ENCODE measurements around a stretch of chr12.

GRCh38 chr12:46413382-46413985, 40.9 kb upstream of the SLC38A2 start:
- PRO-cap, 2 experiments = no peak in any of the 2 experiments

DNA sequence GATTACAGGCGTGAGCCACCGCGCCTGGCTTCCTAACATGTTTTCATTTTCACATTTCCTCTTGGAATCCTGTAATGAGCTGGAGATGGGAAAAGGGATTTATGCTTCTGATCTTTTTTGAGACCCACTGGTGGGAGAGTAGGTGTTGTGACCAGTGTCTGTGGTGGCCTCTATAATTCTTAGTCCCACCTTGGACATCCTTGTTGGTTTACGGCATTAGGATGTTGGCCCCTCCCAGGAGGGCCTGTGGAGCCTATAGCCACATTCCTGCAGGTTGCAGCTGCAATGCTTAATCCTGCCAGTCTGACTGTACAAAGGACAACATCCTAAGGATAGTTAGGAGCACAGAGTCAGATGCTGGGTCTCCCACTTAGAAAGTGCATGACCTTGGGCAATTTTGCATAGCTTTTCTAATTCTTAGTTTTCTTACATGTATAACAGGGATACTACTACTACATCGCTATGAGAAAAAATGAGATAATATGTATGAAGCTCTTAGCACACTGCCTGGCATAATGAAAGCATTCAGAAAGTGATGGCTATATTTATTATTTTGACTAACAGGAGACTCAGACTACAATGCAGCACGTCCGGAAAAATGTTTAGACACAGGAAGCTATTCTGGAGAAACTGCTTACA, 150.9 kb upstream of the SLC38A2 start:
- PRO-cap, 2 experiments = no peak in any of the 2 experiments

- PRO-cap, 2 experiments = no peak in any of the 2 experiments
Measured at GRCh38 chr12:46563005-46563204, 190.3 kb upstream of the SLC38A2 start.

DNA sequence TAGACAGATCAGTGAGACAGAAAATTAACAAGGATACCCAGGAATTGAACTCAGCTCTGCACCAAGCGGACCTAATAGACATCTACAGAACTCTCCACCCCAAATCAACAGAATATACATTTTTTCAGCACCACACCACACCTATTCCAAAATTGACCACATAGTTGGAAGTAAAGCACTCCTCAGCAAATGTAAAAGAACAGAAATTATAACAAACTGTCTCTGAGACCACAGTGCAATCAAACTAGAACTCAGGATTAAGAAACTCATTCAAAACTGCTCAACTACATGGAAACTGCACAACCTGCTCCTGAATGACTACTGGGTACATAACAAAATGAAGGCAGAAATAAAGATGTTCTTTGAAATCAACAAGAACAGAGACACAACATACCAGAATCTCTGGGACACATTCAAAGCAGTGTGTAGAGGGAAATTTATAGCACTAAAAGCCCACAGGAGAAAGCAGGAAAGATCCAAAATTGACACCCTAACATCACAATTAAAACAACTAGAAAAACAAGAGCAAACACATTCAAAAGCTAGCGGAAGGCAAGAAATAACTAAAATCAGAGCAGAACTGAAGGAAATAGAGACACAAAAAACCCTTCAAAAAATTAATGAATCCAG, 205.6 kb downstream of the SLC38A4 start:
- PRO-cap, 2 experiments = no peak in any of the 2 experiments

GRCh38 chr12:46660809-46661010, 165.1 kb downstream of the SLC38A4 start:
- PRO-cap, 2 experiments = no peak in any of the 2 experiments

DNA sequence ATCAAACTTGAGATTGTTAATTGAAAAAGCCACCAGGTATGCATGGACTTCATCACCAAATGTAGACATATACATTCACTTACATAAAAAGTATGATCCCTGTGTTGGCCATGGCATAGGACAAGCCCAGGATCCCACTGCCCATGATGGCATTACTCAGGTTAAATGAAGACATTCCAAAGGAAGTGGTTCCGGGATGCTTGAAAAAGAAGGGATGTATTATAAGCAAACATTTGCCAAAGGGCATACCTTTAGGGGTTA, 38.0 kb downstream of the SLC38A4 start:
- PRO-cap, 2 experiments = no peak in any of the 2 experiments

DNA sequence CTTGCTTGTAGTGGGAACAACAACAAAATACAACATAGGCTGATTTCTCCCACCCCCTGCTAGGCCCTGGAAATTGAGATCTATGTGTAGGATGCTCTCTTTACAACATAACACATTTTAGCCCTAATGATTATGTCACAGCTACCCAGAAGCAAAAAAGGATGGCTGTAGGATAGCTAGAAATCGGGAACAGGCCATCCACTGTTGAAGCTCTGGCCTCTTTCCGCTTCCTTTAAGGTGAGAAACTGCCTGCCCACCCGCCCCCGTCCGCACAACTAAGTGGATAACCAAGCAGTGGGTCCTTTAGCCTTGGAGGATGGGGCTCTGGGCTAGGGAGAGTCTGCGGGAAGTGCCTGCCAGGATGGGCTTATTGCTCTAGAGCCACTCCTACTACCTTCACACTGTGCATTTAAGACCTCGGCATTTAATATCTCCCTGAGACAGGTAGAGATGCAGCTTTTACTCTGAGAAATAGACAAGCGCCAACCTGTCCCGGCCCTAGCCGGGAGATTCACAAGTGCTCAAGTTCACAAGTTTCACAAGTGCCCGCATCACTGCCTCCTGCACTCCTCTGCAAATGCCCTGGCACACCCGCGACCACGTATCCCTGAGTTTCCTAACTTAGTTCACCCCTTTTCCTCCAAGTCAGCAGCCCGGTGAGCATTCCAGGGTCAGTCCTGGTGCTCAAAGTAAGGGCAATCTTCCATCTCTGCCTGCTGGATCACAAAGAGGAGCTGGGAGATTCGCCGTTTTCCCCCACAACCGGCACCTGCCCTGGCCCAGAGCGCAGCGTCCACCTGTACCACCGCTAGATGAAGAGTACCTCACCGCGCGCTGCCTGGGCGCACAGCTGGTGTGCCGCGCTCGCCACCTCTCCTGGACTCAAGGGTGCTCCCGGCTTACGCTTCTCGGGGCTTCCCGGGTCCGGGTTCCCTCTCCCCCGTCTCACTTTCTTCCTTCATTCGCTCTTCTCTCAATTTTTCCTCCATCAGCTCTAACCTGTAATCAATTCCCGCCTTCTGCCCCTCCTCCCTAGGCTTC, 4.9 kb upstream of the SLC38A4 start:
- PRO-cap, 2 experiments = peak in 2 of 2 experiments; most common plus-strand start position 904 of the sequence (in 2); most common minus-strand start position 902 of the sequence (in 1)

DNA sequence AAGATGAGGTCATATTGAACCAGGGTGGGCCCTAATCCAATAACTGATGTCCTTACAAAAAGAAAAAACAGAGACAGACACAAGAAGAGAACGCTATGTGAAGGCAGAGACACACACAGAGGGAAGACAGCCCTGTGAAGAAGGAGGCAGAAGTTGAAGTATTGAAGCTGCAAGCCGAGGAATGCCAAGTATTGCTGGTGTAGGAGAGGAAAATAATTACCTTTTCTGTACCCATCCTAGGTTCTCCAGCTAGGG, 105.4 kb upstream of the AMIGO2 start:
- PRO-cap, 2 experiments = no peak in any of the 2 experiments

- PRO-cap, 2 experiments = no peak in any of the 2 experiments
Measured at GRCh38 chr12:47353513-47354034, 273.8 kb upstream of the AMIGO2 start.

GRCh38 chr12:47362046-47362605, 282.4 kb upstream of the AMIGO2 start:
- PRO-cap, 2 experiments = no peak in any of the 2 experiments

DNA sequence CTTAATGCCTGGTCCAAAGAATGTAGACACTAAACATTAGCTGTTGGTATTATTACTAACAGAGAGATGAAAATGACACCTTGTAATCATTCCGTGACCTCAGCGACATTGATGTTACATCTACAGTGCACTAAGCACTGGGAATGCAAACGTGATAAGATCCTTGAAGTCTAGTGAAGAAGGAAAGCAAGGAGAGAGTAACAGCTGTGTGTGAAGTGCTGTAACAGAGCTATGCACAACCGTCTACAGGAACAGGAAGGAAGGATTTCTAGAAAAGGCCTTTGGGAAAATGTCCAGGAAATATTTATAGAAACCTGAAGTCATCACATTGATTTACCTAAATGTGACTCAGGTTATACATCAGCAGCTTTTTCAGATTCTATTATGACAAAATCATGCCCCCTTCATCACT, 304.1 kb upstream of the AMIGO2 start:
- PRO-cap, 2 experiments = no peak in any of the 2 experiments

DNA sequence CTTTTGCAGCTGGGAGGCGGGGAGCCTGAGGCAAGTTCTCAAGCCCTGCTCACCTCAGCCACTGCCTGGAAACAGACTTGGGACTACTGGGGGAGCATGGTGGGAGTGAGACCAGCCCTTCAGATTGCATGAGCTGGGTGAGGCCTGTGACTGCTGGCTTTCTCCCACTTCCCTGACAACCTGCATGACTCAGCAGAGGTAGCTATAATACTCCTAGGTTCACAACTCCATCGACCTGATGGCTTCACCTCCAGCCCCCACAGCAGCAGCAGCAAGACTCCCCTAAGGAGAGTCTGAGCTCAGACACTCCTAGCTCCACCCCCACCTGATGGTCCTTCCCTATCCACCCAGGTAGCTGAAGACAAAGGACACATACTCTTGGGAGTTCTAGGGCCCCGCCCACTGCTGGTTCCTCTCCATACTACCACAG, 68.9 kb downstream of the RPAP3 start:
- PRO-cap, 2 experiments = no peak in any of the 2 experiments

- PRO-cap, 2 experiments = no peak in any of the 2 experiments
Measured at GRCh38 chr12:47707819-47708598, 2.2 kb upstream of the RPAP3 start.

DNA sequence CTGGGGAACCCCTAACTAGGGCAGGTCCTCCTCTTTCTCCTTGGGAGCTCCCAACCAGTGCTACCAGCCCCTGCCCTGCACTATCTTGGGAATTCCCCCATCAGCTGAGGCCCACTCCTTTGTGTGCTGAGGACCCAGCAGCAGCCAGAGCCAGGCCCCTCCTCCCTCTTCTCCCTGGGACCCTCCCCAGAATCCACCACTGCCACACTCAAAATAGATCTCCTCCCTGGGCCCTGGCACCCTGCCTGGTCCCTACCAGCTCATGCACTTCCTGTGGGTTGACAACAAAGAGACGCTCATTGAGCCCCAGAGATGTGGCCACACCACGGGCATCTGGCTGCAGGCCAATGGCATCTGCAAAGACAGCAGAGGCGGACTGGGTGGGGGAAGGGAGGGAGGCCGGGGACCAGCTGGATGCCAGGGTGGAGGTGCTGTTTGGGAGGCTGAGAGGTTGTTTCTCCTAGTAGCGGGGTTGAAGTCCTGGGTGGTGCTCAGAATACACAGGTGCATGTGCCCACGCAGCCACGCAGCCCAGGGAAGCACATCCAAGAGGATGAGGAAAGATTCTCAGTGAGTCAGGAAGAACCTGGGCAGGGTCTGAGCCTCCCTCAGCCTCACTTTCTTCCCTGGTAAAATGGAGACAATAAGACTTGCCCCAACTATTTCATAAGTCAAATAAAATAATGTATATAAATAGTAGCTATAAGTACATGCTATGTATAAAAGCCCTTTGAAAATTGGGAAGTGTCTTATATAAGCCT, 16.1 kb upstream of the ENDOU start:
- PRO-cap, 2 experiments = no peak in any of the 2 experiments

GRCh38 chr12:47759708-47760063, 1.0 kb upstream of the RAPGEF3 start:
- PRO-cap, 2 experiments = peak in 1 of 2 experiments; most common plus-strand start chr12:47759919 (in 1)

DNA sequence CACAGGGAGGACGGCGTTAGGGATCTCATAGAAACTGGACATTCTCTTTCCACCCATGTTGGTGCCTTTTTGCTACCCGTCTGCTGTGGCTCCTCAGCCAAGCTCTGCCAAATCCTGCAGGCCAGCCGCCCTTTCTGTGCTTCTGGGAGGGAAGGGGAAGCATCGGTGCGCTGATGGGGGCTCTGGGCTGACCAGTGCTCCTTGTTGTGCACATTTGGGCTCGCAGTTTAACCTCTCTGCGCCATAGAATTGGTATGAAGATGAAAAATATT, 900 bp downstream of the SLC48A1 start:
- PRO-cap, 2 experiments = no peak in any of the 2 experiments

DNA sequence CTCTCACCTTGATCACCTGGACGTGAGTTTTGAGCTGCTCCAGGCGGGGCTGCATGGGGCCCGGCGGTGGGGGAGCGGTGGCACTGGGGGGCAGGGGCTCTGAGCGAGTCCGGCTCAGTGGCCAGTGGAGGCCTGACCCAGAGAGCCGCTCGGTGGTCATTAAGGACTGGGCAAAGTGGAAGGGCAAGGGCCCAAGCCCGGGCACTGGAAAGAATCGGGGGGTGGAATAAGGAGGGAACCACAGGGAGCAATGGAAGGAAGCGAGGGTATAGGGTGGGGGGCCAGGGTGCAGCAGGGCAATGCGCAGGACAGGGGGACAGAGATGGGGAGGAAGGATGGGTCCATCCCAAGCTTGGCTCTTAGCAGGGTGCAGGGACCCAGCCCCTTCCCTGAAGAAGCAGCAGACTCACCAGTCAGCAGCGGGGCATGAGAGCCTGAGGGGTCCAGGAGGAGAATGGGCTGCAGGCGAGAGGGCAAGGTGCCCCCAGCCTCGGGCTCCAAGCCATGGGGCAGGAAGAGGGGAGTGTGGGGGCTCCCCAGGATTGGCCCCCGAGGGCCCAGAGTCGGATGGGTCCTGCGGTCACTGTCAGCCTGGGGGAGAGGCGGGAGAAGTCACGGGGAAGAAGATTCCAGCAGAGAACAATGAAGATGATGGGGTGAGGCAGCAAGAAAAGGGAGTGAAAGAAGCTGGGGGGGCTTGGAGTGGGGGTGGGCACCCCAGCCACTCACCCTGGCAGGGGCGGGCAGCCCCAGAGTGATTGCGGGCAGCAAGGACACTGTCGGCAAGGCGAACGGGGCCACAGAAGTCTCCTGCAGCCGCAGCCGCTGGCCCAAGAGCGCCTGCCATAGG, 22.4 kb downstream of the SLC48A1 start:
- PRO-cap, 2 experiments = no peak in any of the 2 experiments

DNA sequence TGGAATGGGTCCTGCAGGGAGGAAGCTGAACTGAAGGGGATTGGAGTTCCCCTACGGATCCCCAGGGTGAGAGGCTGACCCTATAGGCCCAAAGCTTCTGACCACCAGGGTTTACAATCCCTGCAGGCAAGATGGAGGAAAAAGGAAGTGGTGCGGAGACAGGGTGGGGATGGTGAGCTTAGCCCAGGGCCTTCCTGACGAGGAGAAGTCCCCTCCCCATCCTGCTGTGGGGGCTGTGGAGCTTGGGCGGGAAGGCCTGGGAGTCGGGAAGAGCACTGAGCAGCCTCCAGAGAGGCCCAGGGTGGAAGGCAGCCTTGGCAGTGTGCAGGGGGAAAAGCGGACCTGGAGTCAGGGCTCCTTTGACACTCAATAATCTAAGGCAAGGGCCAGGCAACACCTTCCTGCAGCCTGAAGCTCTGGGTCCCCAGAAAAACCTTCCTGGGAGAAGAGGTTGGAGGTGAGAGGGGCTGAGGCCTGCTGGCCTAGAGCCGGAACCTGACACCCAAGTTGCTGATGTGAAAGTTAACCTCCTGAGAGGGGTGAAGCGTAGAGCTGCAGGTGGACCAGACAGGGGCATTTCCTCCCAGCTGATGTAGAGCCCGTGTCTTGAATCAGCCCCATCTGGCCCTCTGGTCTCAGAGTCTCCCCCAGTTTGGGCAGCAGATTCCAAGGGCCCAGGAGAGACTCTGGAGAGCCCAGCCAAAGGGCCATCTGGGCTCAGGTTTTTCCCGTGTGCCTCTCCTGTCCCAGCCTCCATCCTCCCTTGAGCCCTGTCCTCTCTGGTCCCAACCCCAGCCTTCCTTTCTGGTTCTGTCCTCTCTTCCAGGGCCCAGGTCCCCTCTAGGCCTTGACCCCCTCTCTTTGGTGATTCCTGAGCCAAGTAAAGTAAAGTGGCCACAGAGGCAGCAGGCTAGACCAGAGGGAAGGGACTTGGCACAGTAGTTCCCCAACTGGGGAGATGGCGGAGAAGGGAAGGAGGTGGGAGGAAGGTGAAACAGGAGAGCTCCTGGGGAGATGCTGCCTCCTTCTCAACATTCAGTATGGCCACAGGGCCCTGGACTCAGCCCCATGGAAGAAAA, 5.9 kb downstream of the HDAC7 start:
- PRO-cap, 2 experiments = peak in 1 of 2 experiments; most common plus-strand start position 278 of the sequence (in 1); most common minus-strand start position 133 of the sequence (in 1)

GRCh38 chr12:47818486-47819523, 898 bp downstream of the HDAC7 start:
- PRO-cap, 2 experiments = peak in 2 of 2 experiments; most common plus-strand start chr12:47819408 (in 1); most common minus-strand start chr12:47819304 (in 2)

GRCh38 chr12:47882271-47882504, 22.6 kb downstream of the VDR start:
- PRO-cap, 2 experiments = no peak in any of the 2 experiments